Metanephros (tissue), 2 donors: Measurements from ENCODE around the genes HTR3E, EIF2B5, FAM131A, THPO and CHRD.

- RAMPAGE, long total RNA = no peak
Measured at GRCh38 chr3:183980289-183980938, 37.3 kb downstream of the ABCC5 start.

DNA sequence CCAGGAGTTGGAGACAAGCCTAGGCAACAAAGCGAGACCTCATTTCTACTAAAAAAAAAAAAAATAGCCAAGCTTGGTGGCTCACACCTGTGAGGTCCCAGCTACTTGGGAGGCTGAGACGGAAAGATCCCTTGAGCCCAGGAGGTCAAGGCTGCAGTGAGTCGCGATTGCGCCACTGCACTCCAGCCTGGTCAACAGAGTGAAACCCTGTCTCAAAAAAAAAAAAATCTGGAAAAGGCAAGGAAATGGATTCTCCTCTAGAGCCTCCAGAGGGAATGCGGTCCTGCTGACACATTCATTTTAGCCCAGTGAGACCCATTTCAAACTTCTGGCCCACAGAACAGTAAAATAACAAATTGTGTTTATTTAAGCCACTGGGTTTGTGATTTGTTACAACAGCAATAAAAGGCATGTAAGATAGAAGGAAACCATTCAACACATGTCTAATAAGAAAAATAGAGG, at the start of gene HTR3E:
Gene HTR3E, plus strand, starts transcription at position 344 of the 462 bp plus-strand sequence.
- RAMPAGE, long total RNA = no peak

GRCh38 chr3:184135115-184136156, at the start of gene EIF2B5:
Gene EIF2B5, plus strand, starts transcription at chr3:184135358.
- RAMPAGE, long total RNA = no peak

DNA sequence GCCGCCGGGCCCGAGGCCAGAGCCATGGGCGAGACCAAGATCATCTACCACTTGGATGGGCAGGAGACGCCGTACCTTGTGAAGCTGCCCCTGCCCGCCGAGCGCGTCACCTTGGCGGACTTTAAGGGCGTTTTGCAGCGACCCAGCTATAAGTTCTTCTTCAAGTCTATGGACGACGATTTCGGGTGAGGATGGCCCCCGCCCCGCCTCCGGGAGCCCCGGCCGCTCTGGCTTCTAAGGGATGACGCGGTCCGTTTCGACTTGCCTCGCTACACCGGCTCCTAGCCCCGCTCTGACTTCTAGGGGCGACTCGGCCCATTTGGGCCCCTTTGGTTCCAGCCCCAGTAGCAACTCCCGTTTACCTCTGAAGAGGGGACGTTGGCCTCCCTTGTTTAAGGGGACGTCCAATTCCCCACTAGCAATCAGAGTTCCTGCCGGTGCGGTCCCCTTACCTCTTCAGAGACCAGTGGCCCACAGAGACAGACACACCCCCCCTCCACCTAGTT, 488 bp downstream of the DVL3 start:
- RAMPAGE, long total RNA = no peak

DNA sequence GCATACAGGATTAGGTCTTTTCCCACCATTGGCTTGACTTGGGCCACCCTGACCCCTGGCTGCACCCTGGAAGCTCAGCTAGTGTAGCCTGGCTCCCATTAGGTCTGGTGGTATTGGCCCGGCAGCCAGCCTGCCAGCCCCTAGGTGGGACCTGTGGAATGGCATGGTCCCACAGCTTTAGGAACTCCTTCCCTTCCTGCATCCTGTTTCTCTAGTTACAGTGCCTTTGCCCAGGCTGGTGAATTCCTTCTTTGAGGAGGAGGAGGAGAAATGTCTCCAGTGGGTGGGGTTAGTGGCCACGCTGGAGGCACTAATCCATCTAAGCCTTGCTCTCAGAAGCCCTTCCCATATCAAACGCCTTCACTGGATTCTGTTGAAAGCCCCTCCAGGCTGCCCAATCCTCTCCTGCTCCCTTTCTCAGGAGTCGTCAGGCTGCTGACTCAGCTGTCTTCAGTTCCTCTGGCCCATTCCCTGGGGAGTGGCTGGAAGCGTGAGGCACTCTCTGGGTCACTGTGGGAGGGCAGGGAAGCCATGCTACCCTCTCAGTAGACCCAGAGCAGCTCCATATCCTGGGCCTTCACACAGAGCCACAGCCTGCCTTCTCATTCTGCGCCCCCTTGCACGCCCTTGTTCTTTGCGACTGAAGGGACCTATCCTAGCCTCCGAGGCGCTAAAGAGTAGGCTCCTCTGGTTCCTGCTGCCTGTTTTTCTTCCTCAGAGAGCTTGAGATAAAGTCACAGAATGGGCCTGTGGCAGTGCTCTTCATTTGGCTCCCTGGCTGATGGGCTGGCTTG, 2.7 kb downstream of the AP2M1 start:
- RAMPAGE, long total RNA = no peak

- RAMPAGE, long total RNA = no peak
Measured at GRCh38 chr3:184306231-184306563, 7.2 kb downstream of the PSMD2 start.

DNA sequence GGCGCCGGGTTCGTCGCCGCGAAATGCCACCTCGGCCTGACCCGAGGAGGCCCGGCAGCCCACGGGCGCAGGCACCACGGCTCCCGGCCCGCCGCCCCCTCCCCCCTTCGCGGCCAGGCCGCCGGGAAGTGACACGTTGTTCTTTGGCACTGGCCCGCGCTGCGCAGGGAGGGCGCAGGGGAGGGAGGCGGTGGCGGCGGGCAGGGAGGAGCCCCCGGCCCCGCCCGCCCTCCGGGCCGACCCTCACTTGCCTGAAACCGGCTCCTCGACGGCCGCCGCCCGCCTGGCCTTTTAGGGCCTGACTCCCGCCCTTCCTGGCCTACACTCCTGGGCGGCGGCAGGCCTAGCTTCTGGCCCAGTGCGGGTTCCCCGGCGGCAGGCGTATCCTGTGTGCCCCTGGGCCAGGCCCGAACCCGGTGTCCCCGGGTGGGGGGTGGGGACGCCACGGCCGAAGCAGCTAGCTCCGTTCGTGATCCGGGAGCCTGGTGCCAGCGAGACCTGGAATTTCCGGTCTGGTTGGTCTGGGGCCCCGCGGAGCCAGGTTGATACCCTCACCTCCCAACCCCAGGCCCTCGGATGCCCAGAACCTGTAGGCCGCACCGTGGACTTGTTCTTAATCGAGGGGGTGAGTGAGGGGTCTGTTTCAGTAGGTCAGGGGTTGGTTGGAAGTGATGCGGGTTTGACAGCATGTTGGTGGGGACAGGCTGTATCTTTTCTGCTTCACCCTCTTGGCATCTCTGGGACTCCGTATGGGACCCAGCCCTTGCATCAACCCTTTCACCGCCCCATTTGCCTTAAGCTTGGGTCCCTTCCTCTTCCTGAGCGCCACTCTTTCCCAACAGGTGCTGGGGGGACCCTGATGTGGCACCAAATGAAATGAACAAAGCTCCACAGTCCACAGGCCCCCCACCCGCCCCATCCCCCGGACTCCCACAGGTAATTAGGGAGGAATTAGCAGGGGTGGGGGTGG, 800 bp downstream of the EIF4G1 start:
- RAMPAGE, long total RNA = no peak

DNA sequence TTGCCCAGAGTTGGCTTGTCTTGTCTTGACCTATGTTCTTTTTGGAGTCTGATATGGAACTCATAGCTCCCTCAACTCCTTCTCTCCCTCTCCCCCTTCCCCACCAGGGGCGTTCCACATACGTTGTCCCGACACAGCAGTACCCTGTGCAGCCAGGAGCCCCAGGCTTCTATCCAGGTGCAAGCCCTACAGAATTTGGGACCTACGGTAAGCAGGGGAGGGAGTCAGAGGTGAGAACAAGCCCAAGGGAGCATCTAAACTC, 3.1 kb downstream of the EIF4G1 start:
- RAMPAGE, long total RNA = no peak

DNA sequence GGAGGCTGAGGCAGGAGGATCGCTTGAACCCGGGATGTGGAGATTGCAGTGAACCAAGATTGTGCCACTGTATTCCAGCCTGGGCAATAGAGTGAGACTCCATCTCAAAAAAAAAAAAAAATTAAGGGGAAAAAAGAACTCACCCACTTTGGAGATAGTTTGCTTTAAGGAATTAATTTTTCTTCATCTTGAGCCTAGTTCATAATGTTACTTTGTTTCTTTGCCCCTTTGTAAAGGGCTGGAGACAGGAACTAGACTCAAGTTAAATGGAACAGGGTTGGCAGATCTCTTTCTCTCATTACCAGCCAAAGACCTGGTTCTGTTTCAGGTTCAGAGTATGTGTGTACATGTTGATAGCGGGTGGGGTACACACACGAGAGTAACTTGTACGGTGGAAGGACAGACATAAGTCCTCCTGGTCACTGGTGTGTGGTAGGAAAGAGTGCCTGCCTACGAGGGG, 4.6 kb downstream of the EIF4G1 start:
- RAMPAGE, long total RNA = no peak

GRCh38 chr3:184328383-184328967, 8.9 kb upstream of the FAM131A start:
- RAMPAGE, long total RNA = no peak

- RAMPAGE, long total RNA = no peak
Measured at GRCh38 chr3:184337289-184338119, at the start of gene FAM131A. Gene FAM131A, plus strand, starts transcription at chr3:184337600.

GRCh38 chr3:184345211-184346333, 8.2 kb downstream of the FAM131A start:
- RAMPAGE, long total RNA = no peak

GRCh38 chr3:184377581-184378548, at the start of gene THPO:
Gene THPO, minus strand, starts transcription at chr3:184378207.
- RAMPAGE, long total RNA = no peak

- RAMPAGE, long total RNA = no peak
Measured at GRCh38 chr3:184379568-184380820, at the start of gene CHRD. Gene CHRD, plus strand, starts transcription at chr3:184380054.

GRCh38 chr3:184492213-184492535, 69.4 kb upstream of the EPHB3 start:
- RAMPAGE, long total RNA = no peak

- RAMPAGE, long total RNA = no peak
Measured at GRCh38 chr3:184563354-184564096, 1.9 kb downstream of the EPHB3 start.

DNA sequence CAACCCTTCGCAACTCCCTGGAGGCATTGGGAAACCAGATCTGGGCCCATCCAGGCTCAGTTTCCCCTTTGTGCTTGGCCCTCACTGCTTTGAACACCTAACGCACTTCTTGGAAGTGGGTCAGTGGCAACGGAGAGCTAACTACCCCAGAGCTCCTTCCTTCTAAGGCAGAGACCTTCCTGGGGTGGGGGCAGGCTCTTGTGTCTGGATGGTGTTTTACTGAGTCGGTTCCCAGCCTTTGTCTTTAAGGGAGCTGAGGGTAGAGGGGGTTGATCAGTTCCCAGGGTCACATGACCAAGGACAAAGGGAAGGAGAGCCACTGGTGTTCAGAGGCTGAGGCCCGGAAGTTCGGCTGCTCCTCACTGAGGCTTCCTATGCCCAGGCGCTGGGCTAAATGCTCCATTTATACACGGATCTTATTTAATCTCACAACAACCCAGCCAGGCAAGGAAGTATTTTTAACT, 20.9 kb downstream of the EPHB3 start:
- RAMPAGE, long total RNA = no peak

DNA sequence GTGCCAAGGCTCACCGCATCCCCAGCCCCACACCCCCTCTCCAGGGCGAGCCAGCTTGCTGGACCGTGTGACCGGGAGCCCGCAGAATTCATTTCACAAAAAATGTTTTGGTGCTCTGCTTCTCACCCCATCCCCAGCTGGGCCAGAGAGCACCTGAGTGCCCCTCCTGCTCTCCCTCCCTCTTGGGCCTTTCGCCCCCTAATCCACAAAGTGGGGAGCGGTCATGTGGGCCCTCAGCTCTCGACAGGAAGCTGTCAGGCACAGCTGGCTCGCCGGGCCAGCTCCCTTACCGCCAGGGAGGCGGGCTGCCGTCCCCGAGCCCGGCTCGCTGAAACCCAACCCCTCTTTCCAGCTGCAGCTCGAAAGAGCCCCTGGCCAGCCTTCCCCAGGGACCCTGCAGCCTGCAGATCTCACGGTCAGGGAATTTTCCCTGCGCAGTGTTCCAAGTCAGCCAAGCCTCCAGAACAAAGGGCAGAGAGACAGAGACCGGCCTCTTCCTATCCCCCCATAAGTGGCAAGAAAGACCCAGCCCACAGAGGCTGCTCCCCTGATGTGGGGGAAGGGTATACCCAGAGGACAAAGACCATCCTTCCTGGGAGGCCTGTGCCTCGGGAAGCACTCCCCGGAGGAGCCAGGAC, 32.9 kb downstream of the MAGEF1 start:
- RAMPAGE, long total RNA = no peak

DNA sequence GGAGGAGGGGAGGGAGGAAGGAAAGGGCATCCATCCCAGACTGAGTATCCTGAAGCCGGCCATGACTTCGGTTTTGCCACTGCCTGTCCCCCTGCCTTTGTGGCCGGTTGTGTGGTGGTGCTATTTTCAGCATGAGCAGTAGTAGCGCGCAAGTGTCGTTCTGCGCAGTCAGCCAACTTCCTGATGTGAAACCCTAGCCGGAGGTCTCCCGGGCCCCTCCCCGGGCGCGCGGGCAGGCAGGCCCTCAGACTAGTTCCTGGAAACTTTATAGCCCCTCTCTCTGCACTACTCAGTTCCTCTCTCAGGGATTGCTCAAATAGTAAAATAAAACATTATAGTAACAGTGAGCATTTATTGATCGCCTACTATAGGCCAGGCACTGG, 24.2 kb downstream of the MAGEF1 start:
- RAMPAGE, long total RNA = no peak

DNA sequence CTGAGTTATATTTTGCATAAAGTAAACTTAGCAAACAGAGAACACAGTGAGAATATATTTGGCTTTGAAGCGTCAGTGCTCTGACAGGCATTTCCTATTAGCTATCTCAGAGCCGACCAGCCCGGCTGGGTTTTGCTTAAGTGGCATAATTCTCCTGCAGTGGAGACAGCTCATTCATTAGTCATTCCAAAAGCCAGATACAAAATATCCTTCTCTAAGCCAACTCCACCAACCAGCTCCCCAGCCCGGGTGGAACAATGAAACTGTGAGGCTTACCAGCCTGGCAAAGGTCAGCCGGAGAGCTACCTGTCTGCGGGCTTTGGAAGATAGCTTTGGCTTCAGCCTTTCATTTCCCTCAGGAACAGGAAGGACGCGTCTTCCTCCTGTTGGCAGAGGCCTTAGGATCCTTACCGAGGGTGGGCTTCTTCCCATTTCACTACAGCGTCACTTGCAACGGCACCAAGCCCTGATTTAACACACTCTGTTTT, 26.3 kb upstream of the MAGEF1 start:
- RAMPAGE, long total RNA = no peak